ENCODE measurements around a stretch of chr2.

DNA sequence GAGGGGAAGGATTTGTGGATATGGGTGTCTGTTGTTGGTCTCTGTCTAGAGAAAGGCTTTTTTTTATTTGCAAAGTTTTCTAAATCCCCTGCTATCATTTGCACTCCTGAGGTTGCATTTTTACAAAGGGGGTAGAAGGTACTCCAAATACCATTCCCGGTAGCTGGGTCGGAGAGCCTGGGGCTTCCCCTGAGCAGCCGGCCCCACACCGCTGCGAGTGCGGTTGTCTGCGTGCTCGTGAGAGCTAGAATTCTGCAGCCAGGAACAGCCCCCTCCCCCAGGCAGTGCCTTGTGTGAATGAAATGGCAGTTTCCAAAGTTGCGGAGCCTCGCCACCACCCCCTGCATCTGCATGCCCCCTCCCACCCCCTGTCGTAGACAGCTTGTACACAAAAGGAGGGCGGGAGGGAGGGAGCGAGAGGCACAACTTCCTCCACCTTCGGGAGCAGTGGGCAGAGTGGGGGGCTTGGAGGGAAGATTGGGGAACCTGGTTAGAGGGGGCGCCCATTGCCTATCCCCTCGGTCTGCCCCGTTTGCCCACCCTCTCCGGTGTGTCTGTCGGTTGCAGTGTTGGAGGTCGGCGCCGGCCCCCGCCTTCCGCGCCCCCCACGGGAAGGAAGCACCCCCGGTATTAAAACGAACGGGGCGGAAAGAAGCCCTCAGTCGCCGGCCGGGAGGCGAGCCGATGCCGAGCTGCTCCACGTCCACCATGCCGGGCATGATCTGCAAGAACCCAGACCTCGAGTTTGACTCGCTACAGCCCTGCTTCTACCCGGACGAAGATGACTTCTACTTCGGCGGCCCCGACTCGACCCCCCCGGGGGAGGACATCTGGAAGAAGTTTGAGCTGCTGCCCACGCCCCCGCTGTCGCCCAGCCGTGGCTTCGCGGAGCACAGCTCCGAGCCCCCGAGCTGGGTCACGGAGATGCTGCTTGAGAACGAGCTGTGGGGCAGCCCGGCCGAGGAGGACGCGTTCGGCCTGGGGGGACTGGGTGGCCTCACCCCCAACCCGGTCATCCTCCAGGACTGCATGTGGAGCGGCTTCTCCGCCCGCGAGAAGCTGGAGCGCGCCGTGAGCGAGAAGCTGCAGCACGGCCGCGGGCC, 1.4 kb downstream of the MYCN start:
- PRO-cap: no peak
- RAMPAGE, long total RNA, 3 experiments: no peak in any of the 3 experiments

DNA sequence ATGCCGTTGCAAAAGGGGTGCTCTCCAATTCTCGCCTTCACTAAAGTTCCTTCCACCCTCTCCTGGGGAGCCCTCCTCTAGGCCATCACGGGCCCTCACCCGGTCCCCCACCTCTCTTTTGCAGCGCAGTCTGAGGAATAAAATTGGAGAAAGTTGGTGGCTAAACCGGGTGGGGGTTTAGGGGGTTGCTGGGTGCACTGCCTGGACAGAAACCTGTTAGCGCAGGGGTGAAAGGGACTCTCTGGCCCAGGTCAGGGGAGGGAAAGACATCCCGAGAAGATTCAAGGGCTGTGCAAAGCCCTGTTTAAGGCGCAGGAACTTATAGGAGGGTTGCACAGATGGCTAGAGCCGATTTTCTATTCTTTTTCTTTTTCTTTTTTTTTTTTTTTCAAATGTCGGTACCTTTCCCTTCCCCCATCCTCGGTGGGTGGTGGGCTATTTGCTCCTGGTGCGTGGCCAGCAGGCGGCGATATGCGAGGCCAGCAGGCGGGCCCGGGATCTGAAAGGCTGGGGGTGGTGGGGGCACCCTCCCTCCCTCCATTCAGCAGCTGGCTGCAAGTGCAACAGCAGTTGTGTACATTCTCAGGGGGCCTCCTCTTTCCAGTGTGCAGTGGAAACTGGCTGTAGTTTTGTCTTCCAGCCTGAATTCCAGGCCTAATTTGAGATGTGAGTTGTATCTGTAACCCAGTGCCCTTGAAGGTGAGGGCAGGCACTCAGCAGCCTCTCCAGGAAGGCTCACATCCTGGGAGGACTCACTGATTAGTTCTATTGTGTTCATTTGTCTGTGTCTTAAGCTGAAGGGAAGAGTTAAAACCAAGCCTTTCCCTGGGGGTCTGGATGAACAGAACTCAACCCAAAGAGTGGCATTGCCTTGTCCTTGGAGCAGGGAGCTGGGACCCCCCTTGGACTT, 2.9 kb downstream of the MYCN start:
- PRO-cap: no peak
- RAMPAGE, long total RNA, 3 experiments: no peak in any of the 3 experiments

DNA sequence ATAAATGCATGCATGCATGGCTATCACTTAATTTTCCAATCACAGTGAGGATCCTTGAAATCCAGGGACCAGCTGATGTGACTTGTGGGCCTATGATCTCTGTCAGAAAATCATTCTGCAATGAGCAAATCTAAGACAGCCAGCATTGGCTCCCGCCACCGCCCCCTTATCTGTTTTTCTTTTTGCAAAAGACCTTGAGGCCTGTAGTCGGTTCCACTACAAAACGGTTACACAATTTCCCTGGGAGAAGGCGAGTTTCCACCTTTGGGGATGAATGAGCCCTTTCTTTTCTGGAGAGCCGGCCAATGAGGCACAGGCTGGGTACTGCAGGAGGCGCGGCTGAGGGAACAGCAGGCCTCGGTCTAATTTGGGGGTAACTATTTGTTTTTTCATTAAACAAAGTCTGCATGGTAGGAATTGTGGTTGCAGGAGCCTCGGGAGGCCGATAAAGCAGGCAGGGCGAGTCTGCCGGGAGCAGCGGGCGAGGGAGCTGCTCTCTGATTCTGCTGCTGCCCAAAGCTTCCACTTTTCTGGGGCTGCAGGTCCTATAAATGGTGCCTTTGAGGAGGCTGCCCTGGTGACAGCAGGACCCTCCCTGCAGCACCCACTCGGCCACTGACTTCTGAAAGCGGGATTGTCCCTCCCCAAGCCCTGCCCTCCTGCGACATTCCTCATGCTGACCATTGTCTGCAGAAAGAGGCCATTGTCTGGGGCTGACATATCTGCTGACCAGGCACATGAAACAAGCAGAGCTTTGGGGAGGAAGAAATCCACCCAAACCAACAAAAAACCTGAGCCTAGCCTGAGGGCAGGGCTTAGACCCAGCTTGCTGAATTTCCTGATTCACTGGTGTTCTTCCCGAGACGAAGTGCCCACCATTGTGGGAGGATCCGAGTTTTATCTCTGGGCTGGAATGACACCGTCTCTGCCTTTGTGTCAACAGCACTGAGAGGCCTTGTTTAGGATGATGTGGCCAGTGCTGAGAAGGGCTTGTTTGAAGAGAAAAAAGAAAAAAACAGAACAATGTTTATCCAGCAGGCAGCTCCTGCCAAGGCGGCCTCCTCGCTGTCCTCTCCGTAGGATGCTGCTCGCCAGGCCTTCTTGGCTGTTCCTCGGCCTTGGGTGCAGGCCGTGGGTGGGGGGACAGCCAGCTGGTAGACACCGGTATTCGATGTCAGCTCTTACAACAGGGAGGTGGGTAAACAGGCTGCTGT, 129.6 kb downstream of the MYCN start:
- PRO-cap: no peak
- RAMPAGE, long total RNA, 3 experiments: no peak in any of the 3 experiments

DNA sequence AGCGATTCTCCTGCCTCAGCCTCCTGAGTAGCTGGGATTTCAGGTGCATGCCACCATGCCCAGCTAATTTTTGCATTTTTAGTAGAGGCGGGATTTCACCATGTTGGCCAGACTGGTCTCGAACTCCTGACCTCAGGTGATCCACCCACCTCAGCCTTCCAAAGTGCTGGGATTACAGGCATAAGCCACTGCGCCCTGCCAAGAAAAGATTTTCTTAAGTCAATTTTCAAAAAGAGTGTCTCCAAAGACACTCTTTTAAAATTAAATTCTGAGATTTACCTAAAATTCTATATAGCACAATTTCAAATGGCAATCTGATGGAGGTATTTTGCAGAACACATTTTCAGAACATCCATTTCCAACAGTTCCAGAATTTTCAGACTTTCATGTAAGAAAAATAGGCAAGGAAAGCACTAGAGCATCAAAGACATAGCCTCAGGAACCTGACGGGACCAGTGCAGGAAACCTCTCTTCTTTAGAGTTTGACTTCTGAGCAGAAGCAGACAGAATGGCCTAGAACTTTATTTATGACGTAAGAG, 117.9 kb downstream of the CYRIA start:
- PRO-cap: no peak
- RAMPAGE, long total RNA, 3 experiments: no peak in any of the 3 experiments

- PRO-cap: no peak
- RAMPAGE, long total RNA, 3 experiments: no peak in any of the 3 experiments
Measured at GRCh38 chr2:16626967-16627604, 38.5 kb downstream of the CYRIA start.

- PRO-cap: no peak
- RAMPAGE, long total RNA, 3 experiments: no peak in any of the 3 experiments
Measured at GRCh38 chr2:16652460-16653034, 13.1 kb downstream of the CYRIA start.

- PRO-cap: no peak
- RAMPAGE, long total RNA, 3 experiments: no peak in any of the 3 experiments
Measured at GRCh38 chr2:16704676-16704984, 39.0 kb upstream of the CYRIA start.

DNA sequence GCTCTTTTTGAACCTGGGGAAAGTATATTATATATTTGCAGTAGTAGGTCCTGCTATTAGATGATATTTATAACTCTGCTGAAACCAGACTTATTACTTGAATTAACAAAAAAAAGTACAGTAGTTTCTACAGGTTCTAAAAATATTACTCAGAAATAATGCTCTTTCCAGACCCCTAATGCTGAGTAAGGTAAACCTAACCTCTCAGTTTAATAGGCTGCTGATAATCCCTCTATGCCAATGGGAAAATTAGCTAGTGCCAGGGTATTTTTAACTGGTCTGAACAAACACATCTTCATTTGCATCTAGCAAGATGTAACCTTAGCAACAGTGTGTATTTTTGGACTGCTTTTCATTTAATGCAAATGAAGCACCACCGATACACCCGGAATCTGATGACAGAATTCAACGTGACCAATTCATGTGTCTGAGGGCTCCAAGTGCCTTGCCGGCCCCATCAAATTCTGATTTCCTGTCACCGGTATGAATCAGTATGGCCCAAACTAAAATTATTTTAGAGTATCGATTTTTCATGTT, 47.3 kb upstream of the CYRIA start:
- PRO-cap: no peak
- RAMPAGE, long total RNA, 3 experiments: no peak in any of the 3 experiments

- PRO-cap: no peak
- RAMPAGE, long total RNA, 3 experiments: no peak in any of the 3 experiments
Measured at GRCh38 chr2:16763309-16763749, 97.7 kb upstream of the CYRIA start.

DNA sequence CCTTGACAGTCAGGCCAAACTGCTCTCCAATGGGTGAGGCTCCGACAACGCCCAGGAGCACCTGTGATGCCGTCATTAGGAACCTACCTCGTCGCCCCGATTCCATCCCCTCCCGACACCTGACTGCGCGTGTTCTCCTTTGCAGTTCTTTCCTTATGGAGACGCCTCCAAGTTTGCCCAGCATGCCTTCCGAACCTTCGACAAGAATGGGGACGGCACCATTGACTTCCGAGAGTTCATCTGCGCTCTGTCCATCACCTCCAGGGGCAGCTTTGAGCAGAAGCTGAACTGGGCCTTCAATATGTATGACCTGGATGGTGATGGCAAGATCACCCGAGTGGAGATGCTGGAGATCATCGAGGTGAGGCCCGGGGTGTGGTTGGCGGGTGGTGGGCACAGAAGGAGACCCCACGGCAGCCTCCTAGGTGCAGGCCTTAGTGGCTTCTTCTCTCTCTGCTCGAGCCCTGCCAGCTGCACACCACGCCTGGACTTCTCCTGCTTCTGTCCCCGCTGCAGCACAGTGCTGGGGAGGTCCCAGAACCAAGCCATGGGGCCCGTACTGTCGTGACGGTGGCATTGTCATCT, 104.3 kb downstream of the SMC6 start:
- PRO-cap: no peak
- RAMPAGE, long total RNA, 3 experiments: no peak in any of the 3 experiments

DNA sequence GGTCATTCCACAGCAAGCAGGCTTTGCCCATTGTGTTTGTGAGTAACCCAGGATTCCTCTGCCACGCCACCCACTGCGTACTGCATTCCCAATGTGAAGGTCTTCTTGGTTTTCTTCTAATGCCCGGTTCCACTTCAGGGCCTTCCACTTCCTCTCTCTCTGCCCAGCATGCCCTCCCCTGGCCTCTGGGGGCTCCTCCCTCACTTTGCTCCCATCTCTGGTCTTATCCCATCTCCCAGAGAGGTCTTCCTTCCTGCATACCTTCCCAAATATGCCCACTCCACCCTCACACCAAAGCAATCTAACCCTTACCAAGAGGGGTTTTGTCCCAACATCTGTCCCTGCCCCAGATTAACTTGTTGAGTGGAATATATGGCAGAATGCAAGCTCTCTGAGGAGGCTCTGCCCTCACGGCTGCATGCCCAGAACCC, 103.6 kb downstream of the SMC6 start:
- PRO-cap: no peak
- RAMPAGE, long total RNA, 3 experiments: no peak in any of the 3 experiments

- PRO-cap: no peak
- RAMPAGE, long total RNA, 3 experiments: no peak in any of the 3 experiments
Measured at GRCh38 chr2:17751437-17751828, 2.2 kb downstream of the SMC6 start.

- PRO-cap: no peak
- RAMPAGE, long total RNA, 3 experiments: no peak in any of the 3 experiments
Measured at GRCh38 chr2:17799210-17800606, 16.6 kb upstream of the MSGN1 start.

DNA sequence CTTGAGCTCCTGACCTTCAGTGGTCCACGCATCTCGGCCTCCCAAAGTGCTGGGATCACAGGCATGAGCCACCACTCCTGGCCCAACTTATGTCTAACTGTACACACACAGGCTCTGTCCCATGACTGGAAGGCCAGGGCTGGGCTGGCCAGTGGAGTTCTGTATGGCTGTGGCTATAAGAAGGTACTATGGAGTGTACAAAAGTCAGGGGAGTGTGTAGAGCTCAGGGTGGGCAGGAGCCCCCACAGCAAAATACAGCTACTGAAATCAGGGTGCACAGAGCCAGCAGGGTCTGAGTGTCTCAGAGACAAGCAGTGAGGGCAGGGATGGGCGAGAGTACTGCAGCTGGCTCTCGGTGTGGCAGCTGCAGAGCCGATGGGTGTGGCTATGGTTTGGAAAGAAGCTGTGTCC, 10.5 kb upstream of the MSGN1 start:
- PRO-cap: no peak
- RAMPAGE, long total RNA, 3 experiments: no peak in any of the 3 experiments

DNA sequence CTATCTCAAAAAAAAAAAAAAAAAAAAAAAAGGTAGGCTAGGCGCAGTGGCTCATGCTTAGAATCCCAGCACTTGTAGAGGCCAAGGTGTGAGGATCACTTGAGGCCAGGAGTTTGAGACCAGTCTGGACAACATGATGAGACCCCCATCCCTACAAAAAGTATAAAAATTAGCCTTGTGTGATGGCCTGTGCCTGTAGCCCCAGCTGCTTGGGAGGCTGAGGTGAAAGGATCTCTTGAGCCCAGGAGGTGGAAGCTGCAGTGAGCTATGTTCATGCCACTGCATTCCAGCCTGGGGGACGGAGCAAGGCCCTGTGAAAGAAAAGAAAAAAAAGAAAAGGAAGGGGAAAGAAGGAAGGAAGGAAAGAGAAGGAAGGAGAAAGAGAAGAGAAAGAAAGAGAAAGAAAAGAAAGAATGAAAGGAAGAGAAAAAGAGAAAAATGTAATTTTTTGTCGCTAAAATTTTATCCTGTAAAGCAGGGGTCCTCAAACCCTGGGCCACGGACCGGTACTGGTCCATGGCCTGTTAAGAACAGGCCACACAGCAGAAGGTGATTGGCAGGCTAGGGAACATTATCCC, 140.5 kb upstream of the NT5C1B start:
- PRO-cap: no peak
- RAMPAGE, long total RNA, 3 experiments: no peak in any of the 3 experiments

- PRO-cap: no peak
- RAMPAGE, long total RNA, 3 experiments: no peak in any of the 3 experiments
Measured at GRCh38 chr2:18830954-18831382, 241.6 kb upstream of the NT5C1B start.

GRCh38 chr2:19347885-19348884, 10.2 kb downstream of the OSR1 start:
- PRO-cap: bidirectional peak, plus-strand start at chr2:19348102, minus-strand start at chr2:19348023
- RAMPAGE, long total RNA, 3 experiments: start-site peak on the minus strand in 2 of 3 experiments, at chr2:19348007-19348052 at its widest, 6 to 43 reads per replicate

- PRO-cap: no peak
- RAMPAGE, long total RNA, 3 experiments: no peak in any of the 3 experiments
Measured at GRCh38 chr2:20062551-20063033, 11.2 kb upstream of the LAPTM4A start.

DNA sequence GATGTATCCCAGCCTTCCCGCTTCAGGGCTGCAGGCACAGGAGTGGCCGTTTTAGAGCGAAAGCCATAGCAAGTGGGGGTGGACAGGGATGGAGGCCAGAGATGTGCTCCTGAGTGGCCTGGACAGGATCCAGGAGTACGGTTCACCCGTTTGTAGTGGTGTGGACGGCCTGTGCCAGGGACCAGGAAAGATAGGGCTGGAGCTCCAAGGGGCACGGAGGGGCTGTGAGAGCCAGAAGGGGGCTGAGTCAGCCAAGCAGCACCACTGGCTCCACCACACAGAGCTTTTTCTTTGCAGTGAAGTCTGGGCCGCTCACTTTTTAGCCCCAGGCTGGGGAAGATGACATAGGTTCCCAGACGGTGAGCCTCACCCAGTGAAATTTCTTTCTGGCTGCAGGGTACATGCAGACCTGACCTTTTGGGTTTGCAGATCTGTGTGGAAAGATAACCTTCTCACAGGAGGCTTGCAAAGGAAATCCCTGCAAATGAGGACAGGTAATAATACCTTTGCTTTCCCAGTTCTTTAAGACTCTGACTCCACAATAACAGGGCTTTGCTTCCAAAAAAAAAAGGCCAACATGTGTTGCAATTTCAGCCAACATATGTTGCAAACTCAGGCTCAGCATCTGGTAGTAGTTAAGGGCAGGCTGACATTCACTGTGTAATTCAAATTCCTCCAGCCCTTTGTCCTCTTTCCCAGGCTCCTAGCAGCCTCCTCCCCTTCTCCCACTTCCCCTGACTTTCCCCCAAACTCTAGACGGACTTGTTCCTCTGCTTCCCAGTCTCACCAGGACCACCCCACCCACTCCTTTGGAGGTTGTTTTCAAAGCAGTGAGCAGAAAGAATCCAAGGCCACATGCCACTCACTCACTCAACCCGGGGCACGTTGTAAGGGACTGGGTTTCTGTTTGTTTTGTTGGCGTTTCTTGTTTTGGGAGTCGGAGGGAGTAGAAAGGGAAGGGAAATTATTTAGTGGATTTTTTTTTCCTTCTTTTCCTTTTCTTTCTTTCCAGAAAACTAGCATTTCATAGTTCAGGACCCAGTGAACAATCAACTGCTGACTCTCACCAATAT, 20.3 kb upstream of the LAPTM4A start:
- PRO-cap: bidirectional peak, plus-strand start at position 737 of the sequence, minus-strand start at position 532 of the sequence
- RAMPAGE, long total RNA, 3 experiments: no peak in any of the 3 experiments

GRCh38 chr2:20093559-20094011, 42.2 kb upstream of the LAPTM4A start:
- PRO-cap: no peak
- RAMPAGE, long total RNA, 3 experiments: no peak in any of the 3 experiments

All from subcutaneous adipose tissue (tissue), 3 donors.